Kidney (tissue), 2 donors: Measurements from ENCODE around the genes STK32A, SPINK7, SPINK9 and FBXO38.

DNA sequence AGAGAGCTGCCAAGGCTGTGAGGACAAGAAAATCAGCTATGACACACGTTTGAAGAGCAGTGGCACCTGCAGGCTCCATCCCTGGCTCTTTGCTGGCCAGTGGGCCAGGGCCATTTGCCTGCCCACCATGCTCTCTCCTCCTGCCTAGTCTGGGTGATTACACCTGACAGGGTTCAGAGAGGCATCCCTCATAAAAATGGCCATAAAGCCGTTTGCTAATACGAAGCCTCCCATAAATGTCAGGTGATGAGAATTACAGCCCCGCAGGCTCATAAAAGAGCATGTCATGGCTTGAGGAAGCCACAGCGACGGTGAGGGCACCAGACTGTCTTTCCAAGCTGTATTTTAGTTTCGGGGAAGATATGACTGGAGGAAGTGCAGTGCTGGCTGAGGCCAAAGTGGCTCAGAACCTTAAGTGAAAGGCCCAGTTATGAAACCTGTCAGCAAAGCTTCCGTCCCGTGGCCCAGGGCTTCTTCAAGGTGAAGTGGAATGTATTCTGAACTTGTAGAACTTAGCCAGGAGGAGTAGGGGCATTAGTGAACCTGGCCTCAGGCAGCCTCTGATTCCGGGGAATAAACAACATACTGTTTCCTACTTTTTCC, 18.5 kb upstream of the TCERG1 start:
- PRO-cap: no peak
- RRBS: no CpG with 5 or more reads among the region's 10 CpGs

- PRO-cap: no peak
- RRBS: no CpG with 5 or more reads among the region's 3 CpGs
Observed at GRCh38 chr5:146482448-146482796, 33.6 kb downstream of the GPR151 start.

DNA sequence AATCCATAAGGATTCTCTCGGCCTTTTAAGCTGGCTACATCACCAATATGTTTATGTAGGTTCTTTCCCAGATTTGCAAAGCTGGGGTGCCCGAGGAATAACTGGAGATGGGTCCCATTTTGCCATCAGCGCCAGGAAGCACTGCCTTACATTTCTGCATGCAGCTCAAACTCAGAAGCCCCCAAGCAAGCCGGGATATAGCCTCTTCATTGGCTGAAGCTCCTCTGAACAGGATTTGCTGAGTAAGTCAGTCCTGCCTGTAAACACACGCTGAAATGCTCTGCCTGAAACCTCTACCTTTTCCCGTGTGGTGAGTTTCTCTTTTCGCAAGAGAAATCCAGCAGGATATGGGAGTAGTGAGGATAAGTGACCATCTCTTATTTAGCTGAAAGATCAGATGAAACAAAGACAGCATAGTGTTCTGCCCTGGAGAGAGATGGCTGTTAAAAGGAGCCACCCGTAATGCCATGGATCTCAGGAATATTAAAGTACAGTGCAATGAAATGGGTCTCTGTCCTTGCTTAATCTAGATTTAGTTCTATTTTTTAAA, 177.3 kb upstream of the PPP2R2B start:
- PRO-cap: no peak
- RRBS: no CpG with 5 or more reads among the region's 8 CpGs

DNA sequence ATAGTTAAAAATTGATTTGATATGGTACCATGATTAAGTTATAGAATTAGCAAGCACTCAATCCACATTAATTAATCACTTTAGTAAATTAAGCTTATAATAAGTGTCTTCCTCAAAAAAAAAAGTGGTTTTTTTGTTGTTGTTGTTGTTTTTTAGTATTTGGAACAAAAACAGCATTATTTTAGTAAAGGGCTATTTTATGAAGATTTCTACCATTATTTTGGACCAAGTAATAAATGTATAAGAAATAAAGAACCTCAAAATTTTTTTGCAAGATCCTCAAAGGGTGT, 70.1 kb upstream of the STK32A start:
- PRO-cap: unidirectional peak, minus-strand start at position 125 of the sequence

GRCh38 chr5:147233966-147234356, 865 bp upstream of the STK32A start:
- PRO-cap: no peak
- RRBS: no CpG with 5 or more reads among the region's 10 CpGs

GRCh38 chr5:147234357-147235212, at the start of gene STK32A:
Gene STK32A, plus strand, starts transcription at chr5:147235026.
- PRO-cap: bidirectional peak, plus-strand start at chr5:147235065, minus-strand start at chr5:147234930
- RRBS: 8% methylated on average over 26 of the region's 57 CpGs

GRCh38 chr5:147454483-147454994, 55.3 kb downstream of the DPYSL3 start:
- PRO-cap: no peak
- RRBS: no CpG with 5 or more reads among the region's 9 CpGs

GRCh38 chr5:147554089-147555048, 44.5 kb upstream of the DPYSL3 start:
- PRO-cap: bidirectional peak, plus-strand start at chr5:147554804, minus-strand start at chr5:147554645
- RRBS: no CpG with 5 or more reads among the region's 9 CpGs

DNA sequence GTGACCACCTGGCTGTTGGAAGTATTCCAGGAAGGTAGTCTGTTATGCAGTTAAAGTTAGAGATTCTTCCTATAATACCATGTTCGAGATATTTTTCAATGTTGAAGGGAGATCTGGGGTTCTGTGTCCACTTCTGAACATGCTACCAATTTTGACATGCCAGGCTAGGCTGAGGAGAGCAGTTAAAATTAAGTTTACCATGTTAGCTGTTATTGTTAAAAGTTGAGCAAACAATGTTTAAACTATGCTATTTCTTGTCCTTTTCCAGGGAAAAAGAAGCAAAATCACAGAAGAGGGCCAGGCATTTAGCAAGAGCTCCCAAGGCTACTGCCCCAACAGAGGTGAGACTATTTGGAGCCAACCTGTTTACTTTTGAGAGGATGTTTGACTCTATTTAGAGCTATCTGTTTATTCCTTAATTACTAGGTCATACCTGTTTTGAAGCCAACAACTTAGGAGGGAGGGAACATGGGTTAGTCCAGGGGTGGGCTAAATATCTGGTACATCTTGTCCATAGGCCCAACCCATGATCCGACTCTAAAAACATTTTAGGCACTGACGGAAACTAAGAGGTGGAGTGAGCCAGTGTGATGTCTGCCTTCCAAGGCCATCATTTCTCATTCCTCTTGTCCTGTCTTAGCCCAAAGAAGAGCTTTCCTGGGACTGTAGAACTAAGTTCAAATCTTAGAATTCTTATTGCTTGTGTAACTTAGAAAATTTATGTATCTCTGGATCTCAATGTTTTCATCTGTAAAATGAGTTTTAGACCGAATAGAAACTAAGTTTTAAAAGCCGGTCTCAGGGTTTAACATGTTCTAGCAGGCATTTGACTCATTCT, 8.3 kb downstream of the SPINK5 start:
- PRO-cap: no peak
- RRBS: no CpG with 5 or more reads among the region's 5 CpGs

DNA sequence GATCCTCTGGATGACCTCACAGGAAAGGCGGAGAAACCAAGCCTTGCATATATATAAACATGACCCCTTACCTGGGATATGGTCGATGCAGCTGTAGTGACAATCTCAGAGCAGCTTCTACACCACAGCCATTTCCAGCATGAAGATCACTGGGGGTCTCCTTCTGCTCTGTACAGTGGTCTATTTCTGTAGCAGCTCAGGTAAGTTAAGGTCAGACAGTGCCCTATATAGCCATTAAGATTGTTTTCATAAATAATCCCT, at the start of gene SPINK7:
Gene SPINK7 (plus strand): TSS at position 79 of the 261 bp plus-strand sequence.
- PRO-cap: no peak
- RRBS: no CpG with 5 or more reads among the region's 2 CpGs

GRCh38 chr5:148335397-148335744, at the start of gene SPINK9:
Gene SPINK9, plus strand, starts transcription at chr5:148335559.
- PRO-cap: no peak
- RRBS: no CpG with 5 or more reads among the region's 2 CpGs

- PRO-cap: bidirectional peak, plus-strand start at chr5:148384015, minus-strand start at chr5:148383745
- RRBS: 1% methylated on average over 12 of the region's 37 CpGs
Observed at GRCh38 chr5:148383523-148384102, at the start of gene FBXO38. Gene FBXO38, plus strand, starts transcription at chr5:148383958.

- PRO-cap: no peak
- RRBS: no CpG with 5 or more reads among the region's 3 CpGs
Observed at GRCh38 chr5:148385212-148386134, 1.7 kb downstream of the FBXO38 start.

DNA sequence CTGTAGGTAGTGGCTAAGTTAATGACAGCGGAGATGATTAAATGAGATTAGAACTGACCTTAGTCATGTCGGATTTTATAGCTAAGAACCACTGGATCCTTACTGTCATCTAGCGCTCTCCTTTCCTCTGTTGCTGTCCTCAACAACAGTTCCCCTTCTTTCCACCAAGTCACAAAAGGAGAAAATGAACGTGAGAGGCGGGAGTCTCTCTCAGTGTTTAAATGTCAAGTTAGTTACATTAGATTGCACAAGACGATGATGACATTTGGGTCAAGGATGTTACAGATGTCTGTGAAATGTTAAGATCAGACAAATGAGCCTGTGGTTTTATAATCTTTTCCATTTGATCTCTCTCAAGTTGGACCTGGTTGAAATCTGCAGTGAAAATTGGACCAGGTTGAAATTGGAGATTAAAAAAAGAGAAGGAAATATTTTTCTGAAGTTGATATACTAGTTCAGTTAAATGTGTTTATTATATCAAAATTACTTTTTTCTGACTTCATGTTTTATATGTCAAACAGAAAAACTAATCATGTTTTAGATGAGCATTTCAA, 53.5 kb downstream of the FBXO38 start:
- PRO-cap: no peak
- RRBS: no CpG with 5 or more reads among the region's 6 CpGs

DNA sequence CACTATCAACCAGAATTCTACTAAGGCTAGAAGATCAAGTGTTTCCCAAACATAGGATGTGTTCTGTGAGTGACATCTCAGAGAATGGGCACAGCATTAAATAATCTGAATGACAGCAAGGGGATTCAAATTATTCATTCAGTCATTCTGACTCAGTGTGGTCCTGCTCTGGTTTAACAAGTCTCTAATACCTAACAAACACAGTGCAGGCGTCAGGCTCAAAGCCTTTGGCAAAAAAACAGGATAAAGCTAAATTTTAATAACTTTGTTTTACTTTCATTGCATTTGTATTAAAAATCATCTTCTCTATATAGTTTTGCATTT, 104.4 kb downstream of the FBXO38 start:
- PRO-cap: no peak
- RRBS: no CpG with 5 or more reads among the region's 1 CpG

DNA sequence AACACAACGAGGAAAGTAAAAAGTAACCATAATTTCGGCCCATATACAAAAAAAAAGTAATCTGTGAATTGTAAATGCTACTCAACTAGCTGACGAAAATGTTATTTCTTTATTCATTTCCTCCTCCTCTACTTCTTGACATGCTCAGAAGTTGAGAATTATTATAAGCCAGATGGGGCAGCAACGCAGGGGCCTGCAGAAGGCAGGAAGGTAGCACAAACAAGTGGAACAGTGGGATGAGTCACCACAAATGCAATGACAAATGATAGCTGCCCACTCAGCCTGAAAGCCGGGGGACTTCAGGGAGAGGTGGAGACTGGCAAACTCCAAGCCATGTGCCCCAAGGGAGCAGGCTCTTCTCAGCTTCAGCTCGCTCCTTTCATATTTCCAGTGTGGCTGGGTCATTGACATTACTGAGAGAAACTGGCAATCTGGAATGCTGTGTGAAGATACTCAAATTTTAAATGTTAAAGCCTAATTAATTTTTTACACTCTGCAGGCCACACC, 21.1 kb upstream of the ADRB2 start:
- PRO-cap: no peak
- RRBS: no CpG with 5 or more reads among the region's 6 CpGs

DNA sequence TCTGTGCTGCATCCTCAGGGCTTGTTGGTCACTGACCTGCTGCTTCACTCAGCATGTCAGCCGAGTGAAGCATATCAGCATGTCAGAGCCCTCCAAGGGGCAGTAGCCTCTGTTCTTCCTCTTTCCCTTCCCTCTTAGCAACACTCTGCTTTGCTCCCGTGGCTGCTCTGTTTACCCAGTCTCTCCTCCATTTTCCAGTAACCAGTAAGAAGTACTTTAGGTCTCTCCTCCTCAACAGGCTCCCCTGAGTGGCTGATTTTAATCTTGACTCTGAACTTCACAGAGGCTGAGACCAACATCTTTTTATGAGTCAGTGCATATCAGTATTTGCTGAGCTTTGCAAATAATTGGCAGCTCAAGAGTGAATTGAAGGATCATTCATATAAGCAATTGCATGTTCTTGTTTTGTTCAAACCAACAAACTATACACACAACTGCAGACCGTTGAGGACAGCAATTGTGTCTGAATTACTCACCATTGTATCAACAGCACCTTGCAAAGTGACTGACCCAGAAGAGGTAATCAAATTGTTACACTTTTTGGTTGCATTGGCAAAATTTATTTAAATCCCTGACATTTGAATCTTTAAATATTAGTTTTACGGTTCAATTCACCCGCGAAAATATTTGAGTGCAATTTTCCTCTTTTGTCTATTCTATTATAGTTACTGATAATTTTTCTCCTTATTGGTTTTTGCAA, 18.4 kb upstream of the ADRB2 start:
- PRO-cap: no peak
- RRBS: no CpG with 5 or more reads among the region's 6 CpGs

DNA sequence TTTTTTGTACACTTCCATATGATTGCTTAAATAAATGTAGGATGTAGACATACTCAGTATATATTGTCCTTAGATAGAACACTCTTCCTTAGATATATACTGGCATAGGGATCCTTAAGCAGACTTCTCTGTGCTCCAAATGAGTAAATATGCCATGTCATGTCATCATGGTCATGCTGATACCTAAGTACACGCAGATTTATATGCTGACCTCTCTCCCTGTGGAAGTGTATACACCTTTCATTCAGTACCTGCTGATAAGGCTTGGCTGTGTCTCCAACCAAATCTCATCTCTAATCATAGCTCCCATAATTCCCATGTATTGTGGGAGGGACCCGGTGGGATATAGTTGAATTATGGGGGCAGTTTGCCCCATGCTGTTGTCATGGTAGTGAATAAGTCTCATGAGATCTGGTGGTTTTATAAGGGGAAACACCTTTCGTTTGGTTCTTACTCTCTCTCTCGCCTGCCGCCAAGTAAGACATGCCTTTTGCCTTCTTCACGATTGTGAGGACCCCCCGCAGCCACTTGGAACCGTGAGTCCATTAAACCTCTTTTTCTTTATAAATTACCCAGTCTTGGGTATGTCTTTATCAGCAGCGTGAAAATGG, 10.3 kb downstream of the ADRB2 start:
- PRO-cap: no peak
- RRBS: no CpG with 5 or more reads among the region's 9 CpGs

GRCh38 chr5:148841727-148842011, 15.3 kb downstream of the ADRB2 start:
- PRO-cap: no peak
- RRBS: no CpG with 5 or more reads among the region's 3 CpGs

GRCh38 chr5:148967786-148968298, 95.0 kb downstream of the SH3TC2 start:
- PRO-cap: no peak
- RRBS: no CpG with 5 or more reads among the region's 5 CpGs